Airway epithelial cell (primary cell): ENCODE data around the gene NEURL3.

DNA sequence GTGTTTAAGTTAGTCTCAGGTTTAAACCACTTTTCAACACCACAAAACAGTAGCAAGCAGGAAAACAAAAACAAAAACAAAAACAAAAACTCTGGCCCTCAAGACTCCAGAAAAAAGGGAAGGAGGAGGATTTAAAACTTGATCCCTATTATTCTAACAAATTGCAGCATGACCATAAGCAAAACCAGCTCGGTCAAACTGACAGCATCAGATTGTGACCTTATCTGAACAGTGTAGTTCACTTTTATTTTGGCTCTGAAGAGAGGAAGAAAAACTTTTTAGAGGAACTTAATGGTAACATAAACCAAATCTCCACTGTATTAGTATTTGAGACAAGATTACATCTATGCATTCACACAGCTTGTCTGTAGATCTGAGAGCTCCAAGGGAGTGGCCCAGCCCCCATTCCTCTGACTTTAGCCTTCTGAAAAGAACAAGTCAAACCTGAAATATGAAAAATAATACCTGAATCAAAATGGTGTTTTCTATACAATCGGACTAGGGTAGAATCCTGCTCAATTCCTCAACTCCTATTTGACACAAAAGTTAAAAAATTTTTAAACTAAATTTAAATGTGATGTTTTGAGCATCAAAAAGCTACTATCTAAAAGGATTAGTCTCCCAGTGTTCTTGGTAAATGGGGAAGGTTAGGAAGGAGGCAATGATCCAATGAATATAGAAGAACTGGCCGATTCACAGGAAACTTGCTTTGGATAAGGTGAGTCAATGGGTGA lies 23.1 kb downstream of the STARD7 start:
- RAMPAGE, long total RNA: no peak

DNA sequence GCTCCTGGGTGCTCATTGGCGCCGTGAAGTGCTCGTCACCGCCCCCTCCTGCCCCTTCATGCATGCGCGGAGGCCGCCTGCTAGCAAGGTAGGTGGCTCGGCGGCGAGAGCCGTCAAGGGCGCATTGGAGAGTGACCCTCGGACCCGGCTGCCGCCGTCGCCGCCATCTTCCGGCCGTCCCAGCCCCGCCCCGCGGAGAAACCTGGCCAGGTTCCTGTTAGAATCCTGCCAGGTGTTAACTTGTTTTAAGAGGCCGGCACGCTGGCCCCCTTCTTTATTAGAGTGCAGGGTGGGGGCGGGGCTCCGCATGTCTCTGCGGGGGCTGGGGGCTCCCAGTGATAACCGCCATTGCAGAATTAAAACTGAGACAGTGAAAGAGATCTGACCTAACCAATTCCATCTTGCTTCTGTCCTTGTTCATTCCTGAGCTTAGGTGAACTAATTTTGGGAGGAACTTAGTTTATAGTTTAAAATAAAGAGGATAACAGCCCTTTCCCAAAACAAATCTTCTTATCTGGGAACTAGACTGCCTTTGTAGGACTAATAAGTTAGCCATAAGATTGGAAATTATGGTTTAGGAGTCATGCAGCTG lies 361 bp upstream of the STARD7 start:
- RAMPAGE, long total RNA: no peak

- RAMPAGE, long total RNA: no peak
Observed at GRCh38 chr2:96233718-96234058, 25.1 kb upstream of the STARD7 start.

- RAMPAGE, long total RNA: no peak
Observed at GRCh38 chr2:96244680-96245462, 20.9 kb downstream of the TMEM127 start.

- RAMPAGE, long total RNA: no peak
Observed at GRCh38 chr2:96253358-96253809, 12.4 kb downstream of the TMEM127 start.

GRCh38 chr2:96326015-96326409 lies 895 bp downstream of the ITPRIPL1 start:
- RAMPAGE, long total RNA: no peak

DNA sequence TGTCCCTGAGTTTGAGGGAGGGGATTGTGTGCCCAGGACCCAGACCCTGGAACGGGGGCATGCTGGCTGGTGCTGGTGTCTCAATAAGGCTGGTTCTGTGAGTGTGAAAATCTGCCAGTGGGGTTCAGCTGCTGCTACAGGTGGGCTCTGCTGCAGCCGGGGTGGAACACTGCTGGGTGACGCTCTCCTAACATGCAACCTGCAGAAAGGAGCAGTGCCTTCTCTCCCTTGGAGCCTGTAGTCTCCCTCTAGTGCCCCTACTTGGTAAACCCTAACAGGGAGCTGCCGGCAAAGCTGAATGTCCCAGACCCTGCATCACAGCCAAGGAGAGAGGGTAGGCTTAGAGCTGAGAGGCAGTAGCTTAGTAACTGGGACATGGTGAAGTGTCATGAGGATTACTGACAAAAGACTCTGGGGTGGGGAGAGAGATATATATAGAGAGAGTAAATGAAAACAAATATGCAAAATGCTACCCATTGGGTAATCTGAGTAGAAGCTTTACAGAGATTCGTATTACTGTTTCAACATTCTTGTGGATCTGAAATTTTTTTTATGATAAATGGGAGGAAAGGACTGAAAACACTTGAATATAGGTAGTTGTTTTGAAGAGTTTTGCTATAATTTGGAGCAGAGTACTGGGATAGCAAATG lies 9.9 kb downstream of the NCAPH start:
- RAMPAGE, long total RNA: no peak

GRCh38 chr2:96408680-96409462 lies 73.3 kb downstream of the NCAPH start:
- RAMPAGE, long total RNA: no peak

DNA sequence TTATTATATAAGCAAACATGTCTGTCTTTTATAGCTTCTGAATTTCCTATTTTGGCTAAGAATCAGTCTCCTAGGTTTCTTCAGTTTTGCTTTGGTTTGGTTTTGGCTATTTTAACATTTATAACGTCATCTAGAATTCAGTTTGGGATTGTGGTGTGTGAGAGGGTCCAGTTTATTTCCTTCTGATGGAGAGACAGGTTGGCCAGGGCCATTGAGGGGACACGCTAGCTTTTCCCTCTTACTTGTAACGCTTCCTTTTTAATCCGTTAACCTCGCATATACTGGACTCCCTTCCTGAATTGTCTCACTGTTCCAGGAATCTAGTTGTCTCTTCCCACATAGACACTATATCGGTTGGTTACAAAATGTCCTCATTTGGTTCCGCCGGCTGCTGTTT lies 35.2 kb downstream of the NEURL3 start:
- RAMPAGE, long total RNA: no peak

- RAMPAGE, long total RNA: no peak
Observed at GRCh38 chr2:96486690-96487117, 18.5 kb downstream of the NEURL3 start.

- RAMPAGE, long total RNA: no peak
Observed at GRCh38 chr2:96505045-96505924, at the start of gene NEURL3. Gene NEURL3, minus strand, starts transcription at chr2:96505357.

DNA sequence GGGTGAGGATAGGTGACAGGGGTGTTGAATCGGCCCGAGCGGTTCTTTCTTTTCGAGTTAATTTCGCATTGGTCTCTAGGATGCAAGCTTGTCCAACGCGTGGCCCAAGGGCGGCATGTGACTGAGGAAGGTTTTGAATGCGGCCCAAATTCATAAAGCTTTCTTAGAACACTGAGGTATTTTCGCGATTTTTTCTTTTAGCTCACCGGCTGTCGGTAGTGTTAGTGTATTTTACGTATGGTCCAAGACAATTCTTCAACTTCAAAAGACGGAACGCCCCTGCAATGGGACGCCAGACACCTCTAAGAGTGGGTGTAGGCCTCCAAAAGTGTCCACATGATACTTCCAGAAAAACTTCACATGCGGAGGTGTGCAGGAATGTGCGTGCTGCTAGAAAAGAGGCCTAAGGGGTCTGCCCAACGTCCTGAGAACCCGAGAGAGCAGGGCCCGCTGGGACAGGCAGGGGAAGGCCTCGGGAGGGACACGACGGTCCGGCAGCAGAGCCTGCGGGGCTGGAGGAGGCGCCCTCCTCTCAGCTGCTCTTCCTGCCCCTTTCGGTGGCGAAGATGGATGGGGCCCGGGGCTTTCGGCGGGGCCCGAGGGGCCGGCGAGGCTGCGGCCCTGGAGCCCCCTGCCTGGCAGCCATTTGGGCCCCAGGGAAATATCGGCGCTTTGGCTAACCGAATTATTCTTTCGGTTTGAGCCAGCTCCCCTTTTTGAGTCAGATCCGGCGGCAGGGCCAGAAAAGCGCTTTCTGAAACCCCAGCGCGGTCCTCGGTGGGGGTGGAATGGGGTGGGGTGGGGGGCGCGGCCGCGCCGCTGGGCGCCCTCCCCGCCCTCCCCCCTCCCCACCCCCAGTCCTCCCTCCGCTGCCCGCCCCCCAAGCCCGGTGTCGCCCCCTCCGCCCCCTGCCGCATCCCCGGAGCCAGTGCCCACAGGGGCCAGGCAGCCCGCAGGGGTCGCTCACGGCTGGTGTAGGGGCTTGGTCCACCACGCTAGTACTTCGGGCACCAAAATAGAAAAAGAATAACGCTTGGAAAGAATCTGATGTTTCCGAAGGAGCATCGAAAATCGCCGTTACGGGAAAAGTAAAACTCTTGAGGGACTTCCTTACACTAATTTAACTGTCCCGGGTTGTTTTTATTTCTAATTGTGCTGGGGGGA lies 9.3 kb upstream of the ARID5A start:
- RAMPAGE, long total RNA: no peak

DNA sequence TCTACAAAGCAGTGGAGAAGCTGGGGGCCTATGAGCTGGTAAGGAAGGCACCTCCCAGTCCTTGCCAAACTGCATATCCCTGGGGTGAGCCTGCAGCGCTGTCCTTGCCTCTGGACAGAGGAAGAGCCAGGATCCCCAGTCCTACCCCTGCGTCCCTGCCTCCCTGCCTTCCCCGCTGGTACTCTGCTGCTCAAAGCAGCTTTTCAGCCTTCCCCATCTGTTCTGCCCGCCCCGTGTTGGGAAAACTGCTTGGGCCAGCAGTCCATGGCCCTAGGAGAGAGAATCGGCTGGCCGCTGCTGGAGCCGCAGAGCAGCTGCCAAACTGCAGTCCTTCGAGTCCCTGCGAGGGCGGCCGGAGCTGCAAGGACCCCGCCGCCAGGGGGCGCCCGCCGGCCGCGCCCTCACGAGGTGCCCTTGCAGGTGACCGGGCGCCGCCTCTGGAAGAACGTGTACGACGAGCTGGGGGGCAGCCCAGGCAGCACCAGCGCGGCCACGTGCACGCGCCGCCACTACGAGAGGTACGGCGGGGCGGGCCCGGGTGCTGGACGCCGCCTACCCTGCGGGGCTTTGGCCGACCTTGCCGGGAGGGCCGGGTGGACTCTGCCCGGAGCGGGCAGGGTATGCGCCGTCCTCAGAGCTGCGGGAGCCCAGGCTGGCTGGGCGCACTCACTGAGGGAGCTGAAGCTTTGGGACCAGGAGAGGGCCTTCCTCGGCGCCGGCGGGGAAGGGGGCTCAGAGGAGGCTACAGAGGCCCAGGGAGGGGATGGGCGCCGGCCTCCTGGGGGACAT lies 13.4 kb downstream of the ARID5A start:
- RAMPAGE, long total RNA: no peak

DNA sequence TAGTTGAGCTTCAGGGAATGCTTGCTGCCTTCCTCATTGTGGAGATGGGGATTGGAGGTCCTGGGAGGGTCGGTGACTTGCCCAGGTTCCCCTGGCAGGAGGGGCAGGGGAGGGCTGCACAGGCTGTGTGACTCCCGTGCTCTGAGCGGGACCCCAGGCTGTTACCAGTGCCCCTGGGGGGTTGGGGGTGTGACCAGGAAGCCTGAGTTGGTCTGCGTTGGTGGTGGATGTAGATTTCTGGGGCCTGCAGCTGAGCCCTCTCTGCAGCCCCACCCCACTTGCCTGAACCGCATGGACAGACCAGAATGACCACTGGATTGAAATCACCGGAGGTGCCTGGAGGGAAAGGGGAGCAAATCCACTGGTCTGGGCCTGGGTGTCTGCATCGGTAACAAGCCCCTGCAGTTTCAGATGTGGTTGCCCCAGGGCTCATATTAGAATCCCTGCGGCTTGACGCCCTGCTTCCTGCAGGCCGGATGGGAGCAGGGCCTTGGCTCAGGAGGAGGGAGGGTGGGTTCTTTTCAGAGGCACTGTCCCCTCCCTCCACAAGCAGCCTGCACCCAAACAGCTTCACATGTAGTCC lies 16.4 kb downstream of the ARID5A start:
- RAMPAGE, long total RNA: no peak

DNA sequence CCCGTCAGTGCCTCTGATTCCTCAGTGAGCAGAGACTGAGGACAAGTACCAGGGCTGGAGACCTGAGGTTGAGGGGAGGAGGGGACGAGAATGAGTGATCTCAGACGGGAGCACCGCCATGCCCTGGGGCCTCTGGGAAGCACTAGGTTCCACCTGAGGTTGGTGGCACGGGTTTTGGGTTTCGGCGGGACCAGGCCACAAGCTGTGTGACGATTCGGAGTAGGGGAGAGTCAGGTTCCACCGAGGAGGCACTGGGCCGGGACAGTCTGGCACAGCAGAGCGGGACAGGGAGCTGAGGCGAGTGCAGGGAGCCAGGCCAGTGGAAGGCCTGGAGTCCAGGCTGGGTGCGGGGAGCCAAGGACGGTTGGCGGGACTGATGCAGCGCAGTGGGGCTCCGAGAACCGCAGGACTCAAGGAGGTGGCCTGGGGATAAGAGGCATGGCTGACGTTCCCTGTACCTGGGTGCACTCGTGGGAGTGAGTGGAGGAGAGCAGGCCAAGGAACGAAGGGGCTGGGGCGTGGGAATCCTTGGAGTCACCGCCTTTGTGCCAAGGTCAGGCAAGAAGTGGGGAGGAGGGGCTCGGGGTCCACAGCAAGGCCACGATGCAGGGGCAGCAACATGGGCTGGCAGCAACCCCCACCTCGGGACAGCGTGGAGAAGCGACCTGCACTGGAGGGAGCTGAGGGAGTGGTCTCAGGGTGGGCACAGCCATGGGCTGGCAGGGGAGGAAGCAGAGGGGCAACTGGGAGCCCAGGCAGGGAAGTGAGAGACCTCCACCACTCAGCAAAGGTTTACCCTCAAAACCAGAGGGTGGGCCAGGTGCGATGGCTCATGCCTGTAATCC lies 18.4 kb downstream of the ARID5A start:
- RAMPAGE, long total RNA: no peak

GRCh38 chr2:96594617-96595785 lies 43.1 kb downstream of the KANSL3 start:
- RAMPAGE, long total RNA: no peak

DNA sequence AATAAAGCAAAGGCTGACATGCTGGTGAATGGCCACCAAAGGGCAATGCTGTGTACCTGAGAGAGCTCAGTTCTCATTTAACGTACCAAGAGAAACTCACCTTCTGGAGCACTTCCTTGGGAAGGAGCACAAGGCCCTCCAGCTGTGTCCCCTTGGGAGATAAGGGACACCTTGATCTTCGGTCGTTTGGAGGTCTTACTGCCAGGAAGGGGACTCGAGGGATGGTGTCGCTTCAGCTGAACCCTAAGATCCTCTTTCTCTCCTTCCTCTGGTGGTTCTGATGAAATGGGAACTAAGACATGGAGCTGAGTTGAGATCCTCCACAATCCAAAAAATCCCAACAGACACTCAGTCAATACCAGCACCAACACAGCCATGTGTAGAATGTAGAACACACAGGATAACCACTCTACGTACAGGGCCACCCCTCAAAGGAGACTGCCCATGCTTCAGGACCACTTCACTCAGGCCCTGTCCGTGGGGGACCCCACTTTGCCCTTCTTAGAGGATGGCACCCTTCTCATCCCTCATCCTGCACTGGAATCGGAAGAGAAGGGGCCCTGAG lies 32.8 kb downstream of the KANSL3 start:
- RAMPAGE, long total RNA: no peak

DNA sequence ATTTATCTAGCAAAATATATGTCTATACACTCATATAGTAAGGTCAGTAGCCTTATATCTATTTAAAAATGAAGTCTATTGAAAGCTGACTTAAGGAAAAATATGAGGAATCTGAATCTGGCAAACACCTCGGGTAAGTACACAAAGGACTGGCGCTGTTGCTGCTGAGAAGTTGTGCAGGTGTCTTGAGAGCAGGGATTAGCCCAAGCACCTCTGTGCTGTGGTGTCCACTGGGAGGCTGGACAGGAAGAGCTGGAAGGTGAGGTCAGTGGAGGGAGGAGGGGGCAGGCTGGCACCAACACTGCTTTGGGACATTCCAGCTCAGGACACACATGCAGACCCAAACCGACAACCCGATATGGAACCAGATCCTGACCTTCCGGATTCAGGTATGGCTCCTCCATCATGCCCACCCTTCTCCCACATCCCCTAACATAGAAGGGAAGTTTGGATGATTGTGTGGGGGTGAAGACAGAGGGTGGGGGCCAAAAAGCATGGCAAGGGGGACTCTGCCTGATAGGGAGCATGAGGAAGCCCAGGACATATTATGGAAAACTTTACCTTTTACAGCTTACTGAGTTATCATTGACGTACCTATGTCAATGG lies 20.7 kb downstream of the FER1L5 start:
- RAMPAGE, long total RNA: no peak

DNA sequence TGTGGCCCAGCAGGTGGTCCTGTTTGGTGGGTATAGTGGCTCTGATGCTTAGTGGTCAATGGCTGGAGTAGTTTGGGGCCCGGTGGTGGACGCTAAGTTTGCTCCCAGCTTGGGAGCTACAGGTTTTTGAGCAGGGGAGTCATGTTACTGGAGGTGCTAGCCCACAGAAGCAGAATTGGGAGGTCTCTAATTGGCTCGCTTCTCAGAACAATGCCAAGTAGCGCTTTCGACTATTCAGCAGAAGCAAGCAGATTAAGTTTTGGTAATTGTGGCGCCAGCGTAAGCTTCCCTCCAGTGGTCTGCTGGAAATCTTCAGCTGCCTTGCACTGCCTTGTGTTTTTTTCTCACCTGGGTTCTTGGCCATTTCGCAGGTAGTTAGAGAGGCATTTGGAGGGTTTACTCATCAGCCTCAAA lies 2.2 kb downstream of the CNNM4 start:
- RAMPAGE, long total RNA: no peak

- RAMPAGE, long total RNA: no peak
Observed at GRCh38 chr2:96859576-96860434, 2.0 kb upstream of the ANKRD39 start.